Cardiac atrium fibroblast (primary cell): ENCODE results near the genes ABT1, ZNF322, H2AC13, H3C10 and H2BC17.

- RAMPAGE, long total RNA, result no peak
Measured at GRCh38 chr6:26522489-26522752, 15.7 kb upstream of the HMGN4 start.

GRCh38 chr6:26550123-26551018, 12.2 kb downstream of the HMGN4 start:
- RAMPAGE, long total RNA, result no peak

GRCh38 chr6:26596459-26597642, at the start of gene ABT1:
ABT1 (plus strand) TSS chr6:26596953.
- RAMPAGE, long total RNA, result no peak

DNA sequence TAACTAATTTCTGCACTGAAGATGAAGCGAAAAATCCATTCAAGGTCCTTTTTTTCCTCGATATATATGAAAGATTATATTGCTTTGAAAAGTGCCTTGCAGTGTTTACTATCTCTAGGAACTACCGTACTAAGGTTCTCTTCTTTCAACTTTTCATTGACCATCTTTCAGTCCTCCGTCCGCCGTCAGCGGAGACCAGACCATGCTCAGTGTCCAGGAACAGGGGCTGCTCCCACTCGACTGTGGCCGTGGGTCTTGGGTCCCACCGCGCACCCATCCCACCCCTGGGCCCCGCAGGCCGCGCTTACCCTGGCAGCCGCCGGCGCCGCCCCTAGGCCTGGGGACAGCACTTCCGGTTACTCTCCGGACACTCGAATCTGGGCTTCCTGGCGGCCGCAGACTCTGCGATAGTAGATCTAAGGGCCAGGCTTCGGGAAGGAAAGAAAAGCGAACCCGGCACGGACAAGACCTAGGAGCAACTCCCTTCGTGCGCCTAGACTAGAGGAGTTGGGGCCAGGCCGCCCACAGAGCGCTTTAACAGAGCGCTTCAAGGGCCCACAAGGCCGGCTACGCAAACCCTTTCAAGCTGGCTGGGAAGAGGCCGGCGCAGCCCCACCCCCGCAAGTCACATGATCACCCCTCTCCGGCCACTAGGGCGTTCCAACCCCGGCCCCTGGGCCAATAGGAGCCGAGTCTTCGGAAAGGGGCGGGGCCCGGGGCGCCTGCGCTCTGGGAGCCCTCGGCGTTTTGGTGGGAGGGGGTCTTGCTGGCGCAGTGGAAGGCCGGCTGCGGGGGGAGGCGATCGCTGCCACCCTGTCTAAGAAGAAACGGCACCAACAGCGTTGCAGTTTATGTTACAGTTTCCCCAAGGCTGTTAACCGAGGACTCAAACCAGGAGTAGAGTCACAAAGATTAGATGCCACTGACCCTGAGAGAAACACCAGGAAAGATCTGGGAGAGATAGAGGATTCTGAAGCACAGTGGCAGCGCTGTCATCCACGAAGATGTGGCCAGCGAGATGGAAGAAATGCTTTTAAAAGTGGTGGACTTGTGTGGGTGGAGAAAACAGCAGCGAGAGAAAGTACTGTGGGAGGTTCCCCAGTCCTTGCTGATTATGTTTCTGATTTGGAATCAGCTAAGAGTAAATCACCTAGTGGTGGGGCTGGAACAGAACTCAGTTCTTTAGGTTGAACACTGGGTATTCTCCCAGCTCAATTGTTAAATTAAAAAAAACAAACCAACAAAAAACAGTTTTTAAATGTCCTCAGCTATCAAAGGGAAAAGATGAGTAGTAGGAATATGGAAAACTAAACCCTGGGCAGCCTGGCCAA, at the start of gene ZNF322:
Gene ZNF322, minus strand, starts transcription at position 614 of the 1,331 bp plus-strand sequence.
- RAMPAGE, long total RNA, result no peak

DNA sequence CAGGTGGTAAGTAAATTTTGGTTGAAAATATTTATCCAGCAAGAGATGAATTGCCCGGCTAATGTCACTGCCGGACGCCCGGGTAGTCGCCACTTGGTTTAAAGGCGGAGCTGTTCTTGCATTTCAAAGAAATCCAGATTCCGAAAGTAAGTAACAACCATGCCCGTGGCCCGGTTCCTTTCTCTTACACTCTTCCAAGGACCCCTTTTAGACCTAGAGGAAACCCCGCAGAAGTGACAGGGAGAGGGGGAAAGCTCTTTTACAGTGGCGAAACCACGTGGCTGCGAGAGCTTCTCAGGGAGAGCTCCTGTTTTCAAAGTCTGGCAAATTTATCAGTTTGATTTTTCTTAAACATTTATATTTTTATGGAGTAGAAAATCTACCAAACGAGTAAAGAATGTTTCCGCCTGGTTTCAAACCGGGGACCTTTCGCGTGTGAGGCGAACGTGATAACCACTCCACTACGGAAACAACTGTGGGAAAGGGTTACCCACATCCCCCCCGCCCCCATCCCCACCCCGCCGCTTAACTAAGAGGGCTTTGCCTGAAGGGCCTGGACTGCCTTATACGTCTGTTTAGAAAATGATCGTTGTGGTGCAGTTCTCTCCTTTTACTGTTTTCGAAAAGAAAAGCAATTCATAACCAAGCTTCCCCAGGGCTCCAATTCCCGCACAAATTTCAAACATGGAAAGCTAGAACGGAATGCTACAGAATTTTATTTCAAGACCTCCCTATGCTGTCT, 41.6 kb upstream of the PRSS16 start:
- RAMPAGE, long total RNA, result no peak

- RAMPAGE, long total RNA, result no peak
Measured at GRCh38 chr6:27472074-27472604, 766 bp downstream of the ZNF184 start.

GRCh38 chr6:27503360-27503989, 30.6 kb upstream of the ZNF184 start:
- RAMPAGE, long total RNA, result no peak

DNA sequence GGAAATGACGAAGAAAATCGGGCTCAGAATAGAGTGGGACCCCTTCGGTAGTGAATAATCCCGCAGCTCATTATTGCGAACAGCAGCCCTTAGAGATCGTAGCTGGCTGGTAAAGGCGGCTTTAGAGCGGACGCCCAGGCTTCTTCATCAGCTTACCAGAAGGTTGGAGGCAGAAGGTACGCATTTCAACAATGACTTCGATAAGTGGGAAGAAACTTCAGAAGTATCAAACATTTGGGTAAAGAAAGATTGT, 119.1 kb upstream of the ZNF184 start:
- RAMPAGE, long total RNA, result no peak

- RAMPAGE, long total RNA, result no peak
Measured at GRCh38 chr6:27602475-27602925, 129.6 kb upstream of the ZNF184 start.

DNA sequence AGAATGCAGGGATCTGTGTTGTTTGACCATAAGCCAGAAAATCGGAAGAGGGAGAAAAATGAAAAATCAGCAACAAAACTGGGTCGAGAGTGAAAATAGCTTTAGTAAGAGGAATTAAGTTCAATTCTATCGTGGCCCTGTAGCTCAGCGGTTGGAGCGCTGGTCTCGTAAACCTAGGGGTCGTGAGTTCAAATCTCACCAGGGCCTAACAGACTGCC, 145.2 kb upstream of the ZNF184 start:
- RAMPAGE, long total RNA, result no peak

GRCh38 chr6:27757208-27757881, 50.4 kb downstream of the H2BC13 start:
- RAMPAGE, long total RNA, result no peak

GRCh38 chr6:27808080-27808351, at the start of gene H2AC13:
H2AC13 (plus strand) TSS chr6:27808173.
- RAMPAGE, long total RNA, result no peak

DNA sequence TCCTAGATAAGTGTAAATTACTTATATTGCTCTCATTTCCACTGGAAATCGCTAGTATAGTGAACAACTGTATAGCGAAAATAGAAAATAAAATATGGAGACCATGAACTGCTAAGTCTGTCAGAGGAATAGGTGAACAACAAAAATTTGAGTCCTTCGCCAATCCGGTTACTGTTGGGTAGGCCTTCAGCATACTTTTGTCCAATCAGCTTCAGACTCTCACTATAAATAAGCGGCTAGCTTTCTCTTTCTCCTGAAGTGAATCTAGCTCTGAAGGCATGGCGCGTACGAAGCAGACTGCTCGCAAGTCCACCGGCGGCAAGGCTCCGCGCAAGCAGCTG, at the start of gene H3C10:
Gene H3C10, plus strand, starts transcription at position 256 of the 341 bp plus-strand sequence.
- RAMPAGE, long total RNA, result no peak

DNA sequence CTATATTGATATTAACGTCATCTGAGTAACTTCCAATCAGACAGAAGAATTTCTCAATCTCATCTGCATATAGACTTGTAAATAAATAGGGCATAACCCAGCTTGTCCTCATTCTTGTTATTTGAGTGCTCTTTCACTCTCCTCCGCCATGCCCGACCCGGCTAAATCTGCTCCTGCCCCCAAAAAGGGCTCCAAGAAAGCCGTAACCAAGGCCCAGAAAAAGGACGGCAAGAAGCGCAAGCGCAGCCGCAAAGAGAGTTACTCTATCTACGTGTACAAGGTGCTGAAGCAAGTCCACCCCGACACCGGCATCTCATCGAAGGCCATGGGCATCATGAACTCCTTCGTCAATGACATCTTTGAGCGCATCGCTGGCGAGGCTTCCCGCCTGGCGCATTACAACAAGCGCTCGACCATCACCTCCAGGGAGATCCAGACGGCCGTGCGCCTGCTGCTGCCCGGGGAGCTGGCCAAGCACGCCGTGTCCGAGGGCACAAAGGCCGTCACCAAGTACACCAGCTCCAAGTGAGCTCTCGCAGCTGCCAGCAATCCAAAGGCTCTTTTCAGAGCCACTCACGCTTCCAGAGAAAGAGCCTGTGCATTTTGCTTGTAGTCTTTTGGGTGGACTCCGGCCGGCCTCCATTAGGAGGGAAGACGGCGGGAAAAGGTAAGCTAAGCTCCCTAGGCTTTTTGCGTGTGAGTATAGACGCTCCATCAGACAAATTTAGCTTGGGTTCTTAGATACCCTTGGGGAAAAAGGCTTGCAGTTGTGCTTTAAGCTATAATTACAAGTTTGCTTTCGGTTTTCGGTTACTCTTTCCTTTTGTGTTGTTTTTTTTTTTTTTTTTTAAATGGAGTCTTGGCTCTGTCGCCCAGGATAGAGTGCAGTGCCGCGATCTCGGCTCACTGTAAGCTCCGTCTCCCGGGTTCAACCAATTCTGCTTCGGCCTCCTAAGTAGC, at the start of gene H2BC17:
Gene H2BC17, plus strand, starts transcription at position 111 of the 960 bp plus-strand sequence.
- RAMPAGE, long total RNA, result no peak

- RAMPAGE, long total RNA, result no peak
Measured at GRCh38 chr6:28125331-28125902, 1.0 kb downstream of the ZSCAN16 start.

- RAMPAGE, long total RNA, result no peak
Measured at GRCh38 chr6:28474190-28474936, 31.1 kb upstream of the ZSCAN23 start.

- RAMPAGE, long total RNA, result no peak
Measured at GRCh38 chr6:28489727-28490762, 25.5 kb downstream of the GPX6 start.

- RAMPAGE, long total RNA, result no peak
Measured at GRCh38 chr6:28536807-28538030, 11.5 kb downstream of the GPX5 start.

DNA sequence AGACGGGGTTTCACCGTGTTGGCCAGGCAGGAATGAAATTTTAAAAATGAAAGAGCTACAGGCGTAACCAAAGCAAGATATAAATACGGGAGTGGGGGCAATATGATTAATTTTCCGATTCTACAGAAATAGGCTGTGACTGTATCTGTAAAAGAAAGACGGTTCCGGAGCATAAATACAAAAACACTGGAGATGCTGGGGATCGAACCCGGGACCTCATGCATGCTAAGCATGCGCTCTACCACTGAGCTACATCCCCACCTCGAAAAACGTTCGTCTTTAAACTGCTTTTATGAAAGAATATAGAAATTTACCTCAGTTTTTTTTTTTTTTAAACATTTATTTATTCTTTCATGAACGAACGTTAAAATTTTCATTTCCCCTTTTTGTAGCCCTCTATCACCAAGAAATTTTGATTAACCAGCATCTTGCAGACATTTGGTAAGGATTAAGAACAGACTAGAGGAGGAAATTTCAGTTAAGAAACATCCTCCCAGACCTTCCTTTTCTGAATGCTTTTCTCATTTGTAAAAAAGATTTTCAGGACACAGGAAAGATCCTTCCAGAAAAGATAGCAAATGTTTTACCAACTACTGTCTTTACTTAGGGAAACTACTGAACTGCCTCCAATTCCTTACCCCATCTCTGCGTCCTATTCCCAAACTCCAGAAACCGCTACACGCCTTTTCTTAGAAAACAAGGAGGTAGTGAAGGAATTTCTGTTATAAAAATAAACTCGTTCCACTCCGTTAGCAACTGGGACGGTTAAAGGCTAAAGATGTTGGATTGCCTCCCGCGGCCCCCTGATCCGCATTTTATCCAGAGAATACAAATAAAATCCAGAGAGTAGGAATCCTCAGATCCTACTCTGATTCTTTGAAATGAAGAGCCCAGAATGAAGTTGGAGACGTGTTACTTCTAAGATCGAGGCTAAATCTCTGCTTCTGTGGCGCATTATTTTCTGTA, 71.2 kb upstream of the SCAND3 start:
- RAMPAGE, long total RNA, result no peak

DNA sequence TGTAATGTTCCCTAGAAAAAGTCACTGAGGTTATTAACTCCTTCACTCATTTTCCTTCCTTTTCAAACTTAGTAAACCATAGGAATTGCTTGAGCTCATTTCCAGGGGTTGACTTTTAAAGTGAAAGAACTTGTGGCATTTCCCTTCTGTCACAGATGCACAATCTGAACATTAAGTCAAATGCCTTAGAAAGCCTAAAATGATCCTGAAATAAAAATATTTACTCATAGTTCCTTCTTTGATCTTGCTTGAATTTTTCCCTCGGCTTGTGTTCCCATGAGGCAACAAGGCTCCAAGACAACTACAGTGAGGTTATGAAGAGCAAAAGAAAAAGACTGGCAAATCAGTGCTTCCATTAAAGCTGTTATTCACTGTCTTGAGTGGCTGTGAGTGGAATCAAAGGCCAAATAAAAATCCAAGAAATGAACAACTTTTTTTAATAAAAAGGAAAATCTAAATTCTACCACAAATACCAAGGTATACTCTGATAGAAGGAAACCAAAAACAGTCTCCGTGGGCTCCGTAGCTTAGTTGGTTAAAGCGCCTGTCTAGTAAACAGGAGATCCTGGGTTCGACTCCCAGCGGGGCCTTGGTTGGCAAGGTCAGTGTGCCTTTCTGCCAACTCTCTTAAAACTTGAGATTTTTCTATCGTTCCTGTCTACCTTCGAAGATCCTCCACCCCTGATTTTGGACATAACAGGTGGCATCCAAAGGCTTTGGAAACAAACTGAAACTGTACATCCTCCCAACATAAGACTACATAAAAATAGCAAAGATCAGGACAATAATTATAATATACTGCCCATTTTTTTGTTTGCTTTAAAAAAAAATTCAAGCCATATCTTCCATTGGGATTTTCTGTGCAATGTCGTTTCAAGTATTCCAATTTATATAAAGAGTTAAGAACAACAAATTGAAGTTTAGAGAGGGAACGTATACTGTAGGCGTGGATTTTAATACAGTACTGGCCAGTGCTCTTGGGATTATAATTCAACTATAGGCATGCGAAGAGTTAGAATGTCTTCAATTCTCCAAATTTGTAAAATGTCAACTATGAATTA, 138.7 kb upstream of the SCAND3 start:
- RAMPAGE, long total RNA, result no peak